Frontal cortex (tissue), 2 donors: ENCODE data around the gene TMEM88B.

GRCh38 chr1:1418687-1419631 is 2.1 kb downstream of the ANKRD65 start:
- RAMPAGE, long total RNA, result no peak

DNA sequence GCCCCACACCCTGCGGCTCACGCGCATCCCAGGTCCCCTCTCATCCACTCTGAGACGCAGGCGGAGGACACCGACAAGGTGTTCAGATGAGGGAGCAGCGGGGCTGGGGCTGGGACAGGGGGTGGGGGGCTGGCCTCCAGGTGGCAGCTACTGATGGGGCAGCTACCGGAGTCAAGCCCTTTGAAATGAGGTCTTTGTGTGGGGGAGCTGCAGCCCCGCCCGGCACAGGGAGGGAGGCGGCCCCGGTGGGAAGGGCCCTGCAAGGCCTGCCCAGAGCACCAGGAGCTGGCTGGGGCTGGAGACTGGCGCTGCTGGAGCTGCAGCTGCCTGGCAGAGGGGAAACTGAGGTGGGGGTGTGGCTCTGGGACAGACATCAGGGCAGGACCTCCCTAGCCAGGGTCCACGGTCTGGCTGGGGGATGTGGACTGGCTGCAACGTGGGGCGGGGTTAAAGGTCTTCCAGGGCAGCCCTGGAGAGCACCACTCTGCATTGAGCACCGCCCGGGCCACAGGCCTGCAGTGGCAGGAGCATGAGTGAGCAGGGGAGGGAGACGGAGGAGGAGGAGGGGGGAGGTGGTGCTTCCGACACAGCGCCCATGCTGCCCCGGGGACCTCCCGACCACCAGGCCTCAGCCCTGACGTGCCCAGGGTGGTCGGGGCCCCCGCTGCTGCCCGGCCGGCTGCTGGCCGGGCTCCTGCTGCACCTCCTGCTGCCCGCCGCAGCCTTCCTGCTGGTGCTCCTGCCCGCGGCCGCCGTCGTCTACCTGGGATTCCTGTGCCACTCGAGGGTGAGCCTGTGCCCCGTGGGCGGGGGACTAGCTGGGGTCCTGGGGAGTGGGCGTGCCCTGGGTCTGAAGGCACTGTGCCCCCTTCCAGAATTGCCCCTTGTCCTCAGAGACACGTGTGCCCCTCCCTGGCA is at the start of gene TMEM88B:
Gene TMEM88B (plus strand): TSS at position 273 of the 918 bp plus-strand sequence.
- RAMPAGE, long total RNA, result no peak

- RAMPAGE, long total RNA, result no peak
Measured at GRCh38 chr1:1428078-1428508, 2.4 kb downstream of the TMEM88B start.

GRCh38 chr1:1504645-1505323 is 7.2 kb upstream of the ATAD3A start:
- RAMPAGE, long total RNA, result no peak

DNA sequence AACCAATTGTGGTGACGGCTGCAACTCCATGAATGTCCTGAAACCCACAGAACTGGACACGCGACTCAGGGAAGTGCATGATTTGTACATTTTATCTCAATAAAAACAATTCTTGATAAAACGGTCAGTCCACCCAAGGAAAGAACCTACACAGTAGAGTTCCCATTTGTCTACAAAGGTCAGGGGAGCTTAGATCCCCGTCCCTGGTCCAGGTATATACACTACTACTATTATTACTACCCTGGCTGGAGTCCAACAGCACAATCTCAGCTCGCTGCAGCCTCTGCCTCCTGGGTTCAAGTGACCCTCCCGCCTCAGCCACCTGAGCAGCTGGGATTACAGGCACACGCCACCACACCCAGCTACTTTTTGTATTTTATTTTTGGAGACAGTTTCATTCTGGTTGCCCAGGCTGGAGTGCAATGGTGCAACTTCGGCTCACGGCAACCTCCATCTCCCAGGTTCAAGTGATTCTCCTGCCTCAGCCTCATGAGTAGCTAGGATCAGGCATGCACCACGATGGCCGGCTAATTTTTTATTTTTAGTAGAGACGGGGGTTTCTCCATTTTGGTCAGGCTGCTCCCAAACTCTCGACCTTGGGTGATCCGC is 15.2 kb downstream of the SSU72 start:
- RAMPAGE, long total RNA, result no peak

DNA sequence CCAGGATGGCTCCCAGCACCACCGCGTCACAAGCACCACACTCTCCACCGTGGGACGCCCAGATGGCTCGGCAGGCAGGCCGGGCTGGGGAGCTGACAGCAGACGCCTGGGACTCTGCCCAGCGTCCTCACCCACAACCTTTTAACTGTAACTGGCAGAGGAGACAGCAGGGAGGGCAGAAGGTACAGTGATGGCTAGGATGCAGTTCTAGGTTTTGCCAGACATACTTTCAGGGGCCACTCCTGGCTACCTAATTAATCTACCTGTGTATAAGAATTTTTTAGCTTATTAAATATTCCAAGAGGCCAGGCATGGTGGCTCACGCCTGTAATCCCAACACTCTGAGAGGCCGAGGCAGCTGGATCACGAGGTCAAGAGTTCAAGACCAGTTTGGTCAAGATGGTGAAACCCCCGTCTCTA is 11.7 kb downstream of the SSU72 start:
- RAMPAGE, long total RNA, result no peak

GRCh38 chr1:1613845-1614856 is 1.1 kb upstream of the MIB2 start:
- RAMPAGE, long total RNA, result no peak

GRCh38 chr1:1655330-1655656 is 3.5 kb downstream of the CDK11B start:
- RAMPAGE, long total RNA, result no peak

- RAMPAGE, long total RNA, result no peak
Measured at GRCh38 chr1:1728396-1729080, 4.4 kb upstream of the CDK11A start.

DNA sequence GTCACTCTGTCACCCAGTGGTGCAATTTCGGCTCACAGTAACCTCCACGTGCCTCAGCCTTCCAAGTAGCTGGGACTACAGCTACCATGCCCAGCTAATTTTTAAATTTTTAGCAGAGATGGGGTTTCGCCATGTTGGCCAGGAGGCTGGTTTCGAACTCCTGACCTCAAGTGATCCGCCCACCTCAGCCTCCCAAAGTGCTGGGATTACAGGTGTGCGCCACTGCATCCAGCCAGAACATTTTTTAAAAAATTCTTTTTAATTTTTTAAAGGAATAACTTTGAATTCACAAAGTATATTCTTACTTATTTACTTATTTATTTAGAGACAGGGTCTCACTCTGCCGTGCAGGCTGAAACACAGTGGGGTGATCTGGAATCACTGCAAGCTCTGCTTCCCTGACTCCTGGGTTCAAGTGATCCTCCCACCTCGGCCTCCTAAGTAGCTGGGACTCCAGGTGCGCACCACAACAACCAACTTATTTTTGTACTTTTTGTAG is 35.0 kb upstream of the NADK start:
- RAMPAGE, long total RNA, result no peak

GRCh38 chr1:1842740-1843265 is 48.1 kb downstream of the GNB1 start:
- RAMPAGE, long total RNA, result no peak

- RAMPAGE, long total RNA, result no peak
Measured at GRCh38 chr1:1845988-1846793, 44.7 kb downstream of the GNB1 start.

GRCh38 chr1:1848441-1849107 is 42.3 kb downstream of the GNB1 start:
- RAMPAGE, long total RNA, result no peak

- RAMPAGE, long total RNA, result no peak
Measured at GRCh38 chr1:2052089-2052452, 1.9 kb downstream of the PRKCZ start.

DNA sequence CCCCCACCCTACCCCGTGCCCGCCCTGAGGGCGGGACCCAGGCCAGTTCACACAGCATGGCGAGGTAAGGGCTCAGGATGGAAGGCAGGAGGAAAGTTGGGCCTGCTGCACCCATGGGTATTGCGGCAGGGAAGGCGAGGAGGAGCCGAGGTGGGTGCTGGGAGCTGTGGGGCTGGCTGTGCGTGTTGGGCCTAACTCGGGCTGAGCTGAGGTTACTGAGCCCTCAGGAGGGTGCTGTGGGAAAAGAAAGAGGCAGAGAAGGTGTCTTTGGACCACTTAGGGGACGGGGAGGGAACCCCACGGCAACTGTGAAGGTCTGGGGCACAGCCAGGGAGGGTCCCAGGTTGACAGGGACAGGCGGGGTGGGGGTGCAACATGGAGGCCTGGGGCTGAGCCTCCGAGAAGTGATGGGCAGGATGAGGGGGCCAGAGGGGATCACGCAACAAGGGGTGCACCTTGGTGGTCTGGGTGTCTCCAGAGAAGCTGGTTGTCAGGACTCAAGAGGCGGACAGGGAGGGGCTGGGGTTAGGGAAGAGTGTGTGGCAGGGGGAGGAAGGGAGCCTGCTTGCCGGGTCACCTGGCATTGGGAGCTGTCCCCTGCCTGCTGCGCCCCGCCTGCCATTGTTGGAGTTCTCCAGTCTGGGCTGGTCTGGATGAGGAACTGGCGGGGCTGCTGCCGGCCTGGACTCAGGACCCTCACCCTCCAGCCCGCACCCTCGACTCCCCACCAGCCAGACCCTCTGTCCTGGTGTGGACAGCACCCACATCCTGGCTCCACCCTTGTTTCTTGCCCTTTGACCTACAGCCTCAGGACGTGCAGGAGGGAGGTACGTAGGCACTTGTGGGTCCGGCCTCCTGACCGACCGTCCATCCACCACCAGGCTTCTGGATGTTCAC is 61.0 kb downstream of the PRKCZ start:
- RAMPAGE, long total RNA, result no peak

- RAMPAGE, long total RNA, result no peak
Measured at GRCh38 chr1:2137717-2138051, 56.9 kb downstream of the FAAP20 start.

GRCh38 chr1:2239101-2239748 is 11.1 kb downstream of the SKI start:
- RAMPAGE, long total RNA, result no peak

DNA sequence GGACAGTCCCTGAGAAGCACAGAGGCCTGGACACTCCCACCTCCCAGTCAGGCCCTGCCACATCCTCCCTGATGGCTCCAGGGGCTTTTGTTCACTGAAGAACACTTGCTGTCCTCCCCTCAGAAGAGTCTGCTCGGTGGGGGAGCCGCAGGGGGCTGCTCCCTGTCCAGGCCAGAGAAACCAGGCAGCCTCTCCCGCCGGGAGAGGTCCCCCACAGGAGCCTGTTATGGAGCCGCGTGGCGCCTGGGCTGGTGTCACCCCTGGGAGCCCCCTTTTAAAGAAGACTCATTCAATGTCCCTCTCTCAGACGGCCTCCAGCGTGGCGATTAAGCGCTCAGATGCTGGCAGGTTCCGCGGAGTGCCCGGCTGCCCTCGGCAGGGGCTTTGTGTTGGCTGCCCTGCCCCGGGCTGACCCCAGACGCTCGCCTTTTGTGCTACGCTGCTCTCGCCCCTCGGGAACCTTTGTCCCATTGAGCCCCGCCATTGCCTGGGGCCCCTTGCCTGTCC is 43.1 kb downstream of the SKI start:
- RAMPAGE, long total RNA, result no peak

DNA sequence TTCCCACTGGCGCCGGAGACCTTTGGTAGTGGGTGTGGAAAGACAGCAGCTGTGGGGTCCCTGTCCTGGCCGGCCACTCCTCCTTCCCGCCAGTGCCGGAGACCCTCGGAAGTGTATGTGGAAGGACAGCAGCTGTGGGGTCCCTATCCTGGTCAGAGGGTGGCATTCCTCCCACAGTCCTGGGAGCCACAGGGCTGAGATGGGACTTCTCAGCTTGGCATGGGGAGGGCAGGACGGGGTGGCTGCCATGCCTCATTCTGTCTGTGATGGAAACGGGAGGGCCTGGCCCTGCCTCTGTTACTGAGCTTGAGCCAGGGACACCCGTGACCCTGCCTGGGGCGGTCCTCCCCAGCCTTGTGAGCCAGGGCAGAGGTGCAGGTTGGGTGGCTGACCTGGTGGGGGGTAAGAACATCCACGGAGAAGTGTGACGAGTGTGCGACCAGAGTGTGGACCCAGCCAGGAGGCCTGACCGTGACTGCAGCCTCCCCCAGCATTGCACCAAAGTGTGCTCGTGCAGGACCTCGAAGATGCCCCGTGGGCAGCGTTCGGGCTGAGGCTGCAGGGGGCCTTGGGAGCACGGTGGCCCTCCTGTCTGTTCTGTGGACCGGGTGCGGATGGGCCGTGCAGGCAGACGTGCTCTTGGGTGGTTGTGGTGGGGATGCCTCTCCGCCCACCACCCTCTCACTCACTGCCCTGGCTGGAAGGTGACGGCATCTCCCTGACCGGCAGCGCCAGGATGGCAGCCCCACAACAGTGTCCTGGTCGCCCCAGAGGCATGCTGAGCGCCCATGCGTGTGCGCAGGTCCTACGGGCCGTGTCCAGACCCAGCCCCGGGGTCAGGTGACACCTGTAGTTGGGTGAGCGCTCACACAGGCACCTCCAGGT is 45.4 kb downstream of the SKI start:
- RAMPAGE, long total RNA, result no peak

- RAMPAGE, long total RNA, result no peak
Measured at GRCh38 chr1:2277406-2277991, 49.4 kb downstream of the SKI start.